Aorta (tissue), 1 donor: ENCODE data around the genes TTLL4 and GMPPA.

GRCh38 chr2:218419291-218419663 is 354 bp downstream of the VIL1 start:
- PRO-cap: no peak

GRCh38 chr2:218425606-218426043 is 6.7 kb downstream of the VIL1 start:
- PRO-cap: no peak

- PRO-cap: no peak
Observed at GRCh38 chr2:218429241-218429775, 10.4 kb downstream of the VIL1 start.

GRCh38 chr2:218710512-218711570 is at the start of gene TTLL4:
TSS of gene TTLL4 (plus strand) at chr2:218710835.
- PRO-cap: bidirectional peak, plus-strand start at chr2:218710854, minus-strand start at chr2:218710709; bidirectional peak, plus-strand start at chr2:218711336, minus-strand start at chr2:218711266

DNA sequence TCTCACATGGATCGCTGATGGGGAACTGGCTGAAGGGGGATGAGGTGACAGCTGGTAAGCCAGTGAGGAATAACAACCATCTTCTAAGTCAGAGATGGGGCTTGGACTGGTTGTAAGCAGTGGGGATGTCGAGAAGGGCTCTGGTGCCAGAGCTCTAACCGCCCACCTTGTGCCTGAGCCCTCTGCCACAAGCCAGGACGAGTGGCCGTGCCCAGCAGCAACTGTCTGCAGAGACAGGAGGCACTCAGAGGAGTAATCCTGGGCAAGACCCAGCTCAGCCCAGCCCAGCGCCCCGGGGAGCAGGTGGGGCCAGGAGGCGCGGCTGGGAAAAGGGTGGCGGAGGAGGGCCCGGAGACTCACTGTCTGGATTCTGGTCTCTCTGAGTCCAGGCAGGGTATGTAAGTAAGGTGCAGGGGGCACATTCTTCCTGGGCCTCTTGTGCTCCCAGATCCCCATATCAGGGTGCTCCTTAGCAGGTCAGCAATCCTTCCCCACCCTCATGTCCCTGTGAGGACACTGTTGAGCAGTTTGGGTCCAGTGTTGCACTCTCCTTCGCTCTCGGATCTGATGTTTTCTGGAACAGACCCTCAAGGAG is 13.8 kb downstream of the WNT10A start:
- PRO-cap: no peak

GRCh38 chr2:218995954-218996917 is 3.0 kb upstream of the CRYBA2 start:
- PRO-cap: no peak

DNA sequence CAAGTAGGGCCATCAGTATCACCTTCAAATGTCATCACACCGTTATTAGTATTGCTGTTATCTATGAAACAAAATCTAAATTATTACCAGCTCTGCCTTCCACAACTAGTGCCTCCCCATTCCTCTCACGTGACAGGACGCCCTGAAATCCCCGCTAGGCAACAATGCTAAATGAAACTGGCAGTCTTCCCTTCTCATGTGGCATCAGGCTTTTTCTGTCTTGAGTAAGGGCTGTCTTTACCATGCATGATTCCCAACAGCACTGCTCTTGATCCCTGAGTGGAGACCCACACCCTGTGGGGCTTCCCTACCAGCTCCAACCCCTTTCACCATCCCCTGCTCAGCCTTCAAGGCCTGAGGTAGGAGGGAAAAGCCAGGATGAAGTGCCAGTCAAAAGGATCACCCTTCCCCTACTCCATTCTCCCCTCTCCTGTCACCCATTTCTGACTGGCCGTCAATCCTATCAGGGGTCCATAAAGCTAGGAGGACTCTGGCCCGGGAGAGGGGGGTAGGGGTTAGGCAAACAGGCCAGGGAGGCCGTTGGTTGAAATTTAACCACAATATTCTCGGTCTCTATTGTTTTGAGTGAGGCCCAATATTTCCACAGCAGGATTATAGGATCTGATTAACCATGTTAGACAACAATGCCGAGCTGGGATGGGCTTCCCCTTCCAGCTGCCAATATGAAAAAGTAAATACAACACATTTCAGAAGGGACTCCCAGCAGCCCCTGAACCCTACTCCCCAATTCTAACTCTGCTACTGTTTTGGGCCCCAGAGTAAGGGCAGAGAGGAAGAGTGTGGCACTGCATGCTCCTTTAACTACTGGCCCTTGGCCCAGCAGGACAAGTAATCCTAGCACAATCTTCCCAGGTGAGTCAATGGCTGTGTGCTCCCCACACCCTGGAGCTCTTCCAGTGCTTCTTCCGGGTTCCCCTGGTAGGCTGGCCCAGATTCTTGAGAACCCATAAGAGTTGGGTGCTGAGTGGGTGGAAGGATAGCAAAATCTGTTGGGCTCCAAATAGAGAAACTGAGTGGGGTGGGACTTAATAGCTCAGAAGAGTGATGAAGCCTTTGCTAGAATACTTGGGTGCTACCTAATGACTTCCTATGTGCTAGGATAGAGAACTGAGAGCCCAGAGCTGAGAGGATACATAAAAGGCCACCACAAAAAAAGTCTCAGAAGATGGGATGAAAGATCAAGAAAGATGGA is 10.5 kb upstream of the IHH start:
- PRO-cap: no peak

GRCh38 chr2:219175912-219176542 is 698 bp downstream of the CNPPD1 start:
- PRO-cap: no peak

GRCh38 chr2:219207601-219208118 is 1.1 kb downstream of the ZFAND2B start:
- PRO-cap: no peak

- PRO-cap: no peak
Observed at GRCh38 chr2:219249064-219250141, 3.6 kb upstream of the TUBA4B start.

DNA sequence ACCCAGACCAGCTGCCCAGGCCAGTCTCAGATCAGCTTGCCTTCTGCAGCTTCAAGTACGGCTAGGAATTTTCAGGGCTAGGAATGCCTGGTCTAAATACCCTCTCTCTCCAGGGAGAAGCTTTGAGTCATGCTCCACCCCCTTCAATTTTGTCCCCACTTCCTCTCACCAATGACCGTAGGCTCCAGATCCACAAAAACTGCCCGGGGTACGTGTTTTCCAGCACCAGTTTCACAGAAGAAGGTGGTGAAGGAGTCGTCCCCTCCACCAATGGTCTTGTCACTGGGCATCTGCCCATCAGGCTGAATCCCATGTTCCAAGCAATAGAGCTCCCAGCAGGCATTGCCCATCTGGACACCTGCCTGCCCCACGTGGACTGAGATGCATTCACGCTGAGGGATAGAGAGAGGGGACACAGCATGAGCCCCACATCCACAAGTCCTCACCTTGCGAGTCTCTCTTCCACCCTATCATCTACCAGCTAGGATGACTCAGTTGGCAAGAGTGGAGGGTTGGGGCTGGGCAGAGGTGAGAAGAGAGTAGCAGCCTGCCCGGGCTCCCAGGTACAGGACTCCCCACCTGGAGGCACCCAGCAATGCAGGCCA is 1.1 kb upstream of the TUBA4B start:
- PRO-cap: no peak

GRCh38 chr2:219308666-219309227 is 454 bp downstream of the PTPRN start:
- PRO-cap: no peak

DNA sequence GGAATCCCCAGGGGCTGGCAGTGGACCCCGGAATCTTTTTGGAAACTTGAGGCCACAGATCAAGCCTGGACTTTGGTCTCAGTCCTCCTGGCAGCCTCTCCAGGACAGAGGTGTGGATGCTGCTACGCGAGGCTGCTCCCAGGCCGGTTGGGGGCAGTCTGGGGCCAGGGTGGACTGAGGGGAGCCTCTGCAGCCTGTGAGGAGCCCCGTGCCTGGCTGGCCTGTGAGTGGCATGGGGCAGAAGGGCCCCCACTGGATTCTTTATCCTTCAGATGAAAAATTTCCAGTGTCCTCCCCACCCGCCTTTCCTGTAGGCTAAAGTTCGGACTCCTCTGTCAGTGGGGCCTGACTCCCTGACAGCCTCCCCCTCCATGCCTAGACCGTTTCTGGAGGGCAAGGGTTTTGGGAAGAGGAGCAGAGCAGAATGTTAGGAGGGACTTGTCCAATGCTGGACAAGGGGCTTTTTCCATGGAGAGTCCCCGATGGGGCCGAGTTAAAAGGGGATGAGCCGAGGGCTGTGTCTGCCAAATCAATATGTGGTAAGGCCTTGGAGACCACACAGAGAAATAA is 12.6 kb upstream of the DES start:
- PRO-cap: no peak

DNA sequence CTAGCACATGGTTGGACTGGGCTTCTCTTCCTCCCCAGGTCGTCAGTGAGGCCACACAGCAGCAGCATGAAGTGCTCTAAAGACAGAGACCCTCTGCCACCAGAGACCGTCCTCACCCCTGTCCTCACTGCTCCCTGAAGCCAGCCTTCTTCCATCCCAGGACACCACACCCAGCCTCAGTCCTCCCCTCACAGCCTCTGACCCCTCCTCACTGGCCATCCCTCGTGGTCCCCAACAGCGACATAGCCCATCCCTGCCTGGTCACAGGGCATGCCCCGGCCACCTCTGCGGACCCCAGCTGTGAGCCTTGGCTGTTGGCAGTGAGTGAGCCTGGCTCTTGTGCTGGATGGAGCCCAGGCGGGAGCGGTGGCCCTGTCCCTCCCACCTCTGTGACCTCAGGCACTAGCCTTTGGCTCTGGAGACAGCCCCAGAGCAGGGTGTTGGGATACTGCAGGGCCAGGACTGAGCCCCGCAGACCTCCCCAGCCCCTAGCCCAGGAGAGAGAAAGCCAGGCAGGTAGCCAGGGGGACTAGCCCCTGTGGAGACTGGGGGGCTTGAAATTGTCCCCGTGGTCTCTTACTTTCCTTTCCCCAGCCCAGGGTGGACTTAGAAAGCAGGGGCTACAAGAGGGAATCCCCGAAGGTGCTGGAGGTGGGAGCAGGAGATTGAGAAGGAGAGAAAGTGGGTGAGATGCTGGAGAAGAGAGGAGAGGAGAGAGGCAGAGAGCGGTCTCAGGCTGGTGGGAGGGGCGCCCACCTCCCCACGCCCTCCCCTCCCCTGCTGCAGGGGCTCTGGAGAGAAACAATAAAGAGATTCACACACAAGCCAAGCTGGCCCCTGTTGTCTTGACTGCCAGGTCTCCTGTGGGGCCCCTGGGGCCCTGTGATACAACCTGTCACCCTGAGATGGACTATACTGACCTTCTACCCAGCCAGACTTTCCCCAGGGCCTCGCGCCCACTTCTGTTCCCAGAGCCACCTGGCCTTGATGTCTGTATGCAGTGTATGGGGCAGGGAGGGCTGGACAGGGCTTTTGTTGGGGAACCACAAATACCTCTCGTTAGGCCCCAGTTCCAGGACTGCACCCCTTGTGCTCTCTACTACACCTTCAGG is 8.1 kb downstream of the DES start:
- PRO-cap: no peak

DNA sequence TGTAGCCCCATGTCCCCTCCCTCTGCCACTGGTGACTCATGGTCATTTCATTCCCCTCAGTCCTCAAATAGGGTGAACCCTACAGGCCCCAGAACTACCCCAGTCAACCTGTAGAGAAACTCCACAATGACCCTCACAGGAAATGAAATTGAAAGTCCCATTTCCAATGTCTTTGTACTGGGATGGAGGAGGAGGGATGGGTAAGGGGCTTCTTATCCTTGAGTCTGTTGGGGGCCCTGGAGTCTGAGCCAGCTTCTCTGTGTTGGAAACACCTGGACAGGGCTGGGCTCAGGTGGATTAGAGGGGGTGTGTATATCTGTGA is 6.1 kb upstream of the SPEG start:
- PRO-cap: no peak

DNA sequence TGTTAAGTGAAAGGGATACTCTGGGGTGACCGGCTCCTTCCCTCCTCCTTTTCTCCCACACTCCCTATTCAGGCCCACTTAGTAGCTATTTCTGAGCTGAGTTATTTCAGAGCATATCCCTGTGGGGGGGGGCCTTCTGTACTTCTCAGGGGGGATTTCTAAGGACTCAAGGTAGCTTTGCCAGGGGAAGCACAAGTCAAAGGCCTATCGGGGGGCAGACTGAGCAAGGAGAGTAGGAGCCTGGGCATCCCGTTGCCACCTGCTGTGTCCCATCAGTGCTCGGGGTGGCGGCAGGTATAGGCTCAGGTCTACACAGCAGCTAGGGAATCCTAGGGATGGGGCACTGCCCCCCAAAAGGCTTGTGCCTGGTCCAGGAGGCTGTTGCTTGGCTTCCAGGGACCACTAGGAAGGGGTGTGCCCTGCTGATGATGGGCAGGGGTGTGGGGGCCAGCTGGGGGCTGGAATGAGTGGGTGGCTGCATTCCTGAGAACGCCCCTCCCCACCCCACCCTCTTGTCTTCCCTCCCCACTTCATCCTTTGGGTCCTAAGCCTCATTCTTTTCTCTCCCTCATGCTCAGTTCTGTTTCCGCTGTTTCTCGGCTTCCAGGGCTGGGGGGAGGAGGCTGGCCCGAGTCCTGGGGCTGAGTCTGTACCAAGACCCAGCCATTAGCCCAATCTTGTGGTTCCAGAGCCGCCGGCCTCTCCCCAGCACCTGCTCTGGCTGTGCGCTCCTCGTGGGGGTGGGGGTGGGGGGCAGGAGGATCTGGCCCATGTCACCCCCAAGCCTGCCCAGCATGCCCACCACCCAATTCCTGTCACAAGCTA is 12.7 kb downstream of the SPEG start:
- PRO-cap: no peak

GRCh38 chr2:219460170-219461714 is 26.1 kb downstream of the SPEG start:
- PRO-cap: bidirectional peak, plus-strand start at chr2:219460840, minus-strand start at chr2:219460581

- PRO-cap: unidirectional peak, plus-strand start at chr2:219476932
Observed at GRCh38 chr2:219476614-219477532, 19.1 kb upstream of the SPEGNB start.

- PRO-cap: unidirectional peak, minus-strand start at chr2:219498441; unidirectional peak, minus-strand start at chr2:219498527; bidirectional peak, plus-strand start at chr2:219498928, minus-strand start at chr2:219498676
Observed at GRCh38 chr2:219498189-219499064, at the start of gene GMPPA. TSS of gene GMPPA (plus strand) at chr2:219498891.

DNA sequence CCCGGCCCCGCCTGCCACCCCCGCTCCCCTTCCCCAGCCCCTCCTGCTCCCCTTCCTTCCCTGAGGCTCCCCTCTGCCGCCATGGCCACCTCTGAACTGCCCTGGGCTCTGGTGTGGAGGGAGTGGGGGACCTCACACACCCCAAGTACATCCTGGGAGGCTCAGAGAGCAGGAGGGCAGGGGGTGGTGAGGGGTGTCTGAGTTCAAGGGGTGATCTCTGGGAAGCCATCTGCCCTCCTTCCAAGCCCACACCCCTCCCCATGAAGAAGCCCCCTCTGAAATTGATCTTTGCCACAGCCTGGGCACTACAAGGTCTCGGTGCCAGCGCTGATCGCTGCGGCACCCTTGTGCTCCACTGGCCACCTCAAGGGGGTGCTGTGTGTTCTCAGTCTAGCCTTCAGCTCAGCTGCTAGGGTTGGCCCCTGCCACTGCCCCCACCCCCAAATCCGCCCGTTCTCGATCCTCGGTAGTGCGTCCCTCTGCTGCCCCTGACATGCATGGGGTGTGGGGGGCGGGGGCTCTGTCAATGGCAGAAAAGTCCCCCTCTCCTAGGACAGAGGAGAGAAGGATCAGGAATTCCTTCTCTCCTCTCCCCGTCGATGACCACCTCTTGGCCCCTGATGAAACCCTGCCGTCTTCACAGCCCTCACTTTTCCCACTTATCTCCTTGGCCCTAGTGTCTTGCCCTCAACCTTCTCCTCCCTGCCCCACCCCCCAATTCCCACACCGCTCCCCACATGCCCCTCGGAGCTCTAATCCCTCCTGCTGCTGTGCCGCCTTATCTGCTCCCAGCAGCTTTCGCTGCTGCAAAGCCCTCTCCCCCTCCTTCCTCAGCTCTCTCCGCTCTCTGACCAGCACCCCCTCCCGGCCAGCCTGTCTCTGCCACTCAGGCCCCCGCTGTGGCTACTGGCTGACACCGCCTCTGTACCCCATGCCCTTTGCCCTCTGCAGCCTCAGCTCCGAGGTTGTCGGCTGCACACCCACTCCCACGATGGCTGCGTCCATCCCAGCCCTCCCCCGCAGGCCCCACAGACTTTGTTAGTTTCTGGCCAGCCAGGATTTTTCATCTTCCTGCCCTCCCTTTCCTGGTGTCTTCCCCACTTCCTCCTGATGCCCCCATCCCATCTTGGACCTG is 4.4 kb upstream of the ASIC4 start:
- PRO-cap: no peak